Panc1 (cell line): ENCODE measurements around a stretch of chr11.

DNA sequence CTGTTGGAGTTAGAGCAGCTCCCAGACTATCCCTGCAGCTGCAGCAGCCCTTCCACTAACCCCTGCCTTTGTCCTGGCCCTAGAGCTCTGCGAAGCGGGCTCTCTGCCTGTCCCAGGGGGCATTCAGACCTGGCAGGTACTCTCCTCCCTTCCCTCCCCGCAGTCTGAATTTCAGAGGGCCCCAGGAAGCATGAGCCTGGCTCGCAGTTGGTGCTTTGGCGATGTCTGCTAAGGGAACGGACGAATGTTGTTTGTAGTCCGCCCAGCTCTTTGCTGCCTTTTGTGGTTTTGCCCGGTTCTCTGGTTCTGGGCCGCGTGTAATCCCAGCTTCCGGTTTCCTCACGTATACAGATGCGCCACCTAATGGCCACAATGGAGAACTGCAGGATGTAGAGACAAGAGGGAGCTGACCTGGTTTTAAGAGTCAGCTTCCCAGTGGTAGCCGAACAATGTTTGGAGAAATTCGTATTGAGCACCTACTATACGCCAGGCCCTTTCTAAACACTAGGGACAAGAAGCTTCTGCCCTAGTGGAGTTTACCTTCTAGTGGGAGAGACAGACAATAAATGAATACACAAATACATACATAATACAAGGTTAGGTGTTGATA, 125.2 kb downstream of the ST3GAL4 start:
- RRBS, 2 experiments, result 13% methylated on average over 3 of the region's 17 CpGs; no CpG with 5 or more reads in 1 of the 2 experiments

- RRBS, 2 experiments, result no CpG with 5 or more reads among the region's 8 CpGs
Observed at GRCh38 chr11:127628219-127628646, 627.7 kb upstream of the KIRREL3 start.

- RRBS, 2 experiments, result no CpG with 5 or more reads among the region's 5 CpGs
Observed at GRCh38 chr11:128021324-128021852, 566.0 kb downstream of the ETS1 start.

- RRBS, 2 experiments, result no CpG with 5 or more reads among the region's 6 CpGs
Observed at GRCh38 chr11:128291879-128292390, 295.4 kb downstream of the ETS1 start.

DNA sequence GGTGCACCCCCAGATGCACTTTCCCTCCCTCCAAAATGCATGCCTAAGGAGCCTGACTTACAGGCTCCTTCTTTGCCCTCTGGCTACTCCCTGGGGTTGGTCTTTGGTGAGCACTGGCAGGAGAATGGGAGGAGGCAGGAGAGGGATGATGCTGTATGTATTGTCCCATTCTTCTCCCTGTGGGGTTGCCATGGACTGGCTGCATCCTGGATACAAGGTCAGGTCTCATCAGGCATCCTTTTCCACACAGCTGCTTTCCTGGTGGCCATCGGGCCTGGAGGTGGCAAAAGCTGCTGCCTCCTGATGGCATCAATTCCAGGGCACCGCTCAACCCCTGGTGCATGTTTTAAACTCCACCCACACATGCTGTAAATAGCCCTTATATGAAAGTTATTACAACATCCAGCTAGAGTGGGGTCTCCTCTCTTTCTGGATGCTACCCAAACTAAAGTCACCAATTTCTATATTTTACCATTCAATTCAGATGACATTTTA, 257.1 kb downstream of the ETS1 start:
- RRBS, 2 experiments, result no CpG with 5 or more reads among the region's 2 CpGs

GRCh38 chr11:128341094-128341774, 246.1 kb downstream of the ETS1 start:
- RRBS, 2 experiments, result no CpG with 5 or more reads among the region's 12 CpGs

DNA sequence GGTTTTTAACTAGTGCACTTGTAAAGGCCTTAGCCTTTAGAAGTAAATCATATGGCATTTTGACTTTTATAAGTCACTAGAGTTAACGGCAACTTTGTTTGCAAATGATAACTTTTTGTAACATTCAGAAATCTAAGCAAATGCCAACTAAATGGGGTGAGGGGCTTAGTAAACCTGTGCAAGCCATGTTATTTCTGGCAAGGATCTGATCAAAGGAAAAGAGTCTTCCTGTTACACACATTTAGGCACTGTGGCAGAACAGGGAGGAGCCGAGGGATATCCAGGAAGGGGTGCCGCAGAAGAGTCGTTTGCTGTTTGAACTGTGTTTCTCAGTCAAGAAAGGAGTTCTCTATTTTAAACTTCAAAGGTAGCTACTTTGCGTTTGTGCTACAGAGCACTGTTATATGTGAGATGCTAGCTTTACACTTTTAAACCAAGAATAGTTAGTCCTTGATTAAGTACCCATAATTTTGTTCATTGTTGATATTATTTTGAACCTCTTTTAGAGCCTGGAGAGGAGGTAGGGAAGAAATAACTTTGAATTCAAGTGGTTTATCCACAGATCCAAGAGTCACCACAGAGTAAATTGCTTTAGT, 175.5 kb downstream of the ETS1 start:
- RRBS, 2 experiments, result no CpG with 5 or more reads among the region's 5 CpGs

DNA sequence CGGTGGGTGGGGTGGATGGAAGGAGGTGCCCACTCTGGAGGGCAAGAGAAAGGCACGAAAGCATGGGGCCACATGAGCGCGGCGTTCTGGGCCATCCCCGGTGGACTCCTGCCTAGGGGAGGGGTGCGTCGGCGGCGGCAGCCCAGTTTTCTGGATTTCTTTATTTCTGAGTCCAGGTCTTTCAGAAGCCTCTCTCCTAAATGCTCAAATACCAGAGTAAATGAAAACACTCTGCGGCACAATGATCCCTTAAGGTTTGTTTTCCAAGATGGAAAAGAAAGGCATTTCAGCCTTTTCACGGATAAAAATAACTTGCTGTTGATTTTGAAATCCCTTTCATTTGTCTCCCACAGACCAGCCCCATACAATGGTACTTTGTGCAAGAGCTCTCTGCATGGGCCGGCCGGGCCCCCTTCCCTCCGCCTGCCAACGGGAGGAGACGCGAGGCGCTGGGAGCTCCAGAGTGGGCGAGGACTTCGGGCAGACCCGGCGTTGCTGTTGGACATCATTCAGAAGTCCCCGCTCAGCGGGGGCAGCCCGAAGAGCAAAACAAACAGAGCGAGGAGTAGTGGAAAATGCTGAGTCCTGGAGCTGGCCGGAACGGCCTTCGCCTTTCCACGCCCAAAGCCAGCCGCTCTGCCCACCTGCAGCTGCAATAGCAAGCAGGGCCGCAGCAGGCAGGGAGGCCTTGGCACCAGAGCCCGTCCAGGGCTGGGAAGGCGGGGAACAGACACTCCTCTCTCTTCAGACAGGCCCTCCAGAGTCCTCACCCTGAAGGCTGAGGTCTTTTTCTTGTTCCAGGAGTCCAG, 135.8 kb downstream of the ETS1 start:
- RRBS, 2 experiments, result 50 to 63% methylated on average over 11 to 14 of the region's 35 CpGs

GRCh38 chr11:128550813-128551388, 36.5 kb downstream of the ETS1 start:
- RRBS, 2 experiments, result no CpG with 5 or more reads among the region's 5 CpGs

- RRBS, 2 experiments, result no CpG with 5 or more reads among the region's 29 CpGs
Observed at GRCh38 chr11:128687208-128687881, 6.5 kb upstream of the FLI1 start.

- RRBS, 2 experiments, result no CpG with 5 or more reads among the region's 12 CpGs
Observed at GRCh38 chr11:128716596-128717357, 22.9 kb downstream of the FLI1 start.

GRCh38 chr11:128730706-128731473, 37.0 kb downstream of the FLI1 start:
- RRBS, 2 experiments, result no CpG with 5 or more reads among the region's 10 CpGs

DNA sequence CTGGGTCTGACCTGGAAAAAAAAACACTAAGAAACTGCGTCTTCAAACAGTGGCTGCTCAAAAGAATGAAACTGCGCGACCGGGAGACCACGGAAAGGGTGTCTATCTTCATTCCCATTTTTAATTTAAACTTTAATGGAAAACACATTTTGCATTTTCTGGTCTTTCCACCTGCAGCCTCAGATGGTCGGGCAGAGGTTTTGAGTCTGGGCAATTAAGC, 83.4 kb downstream of the FLI1 start:
- RRBS, 2 experiments, result no CpG with 5 or more reads among the region's 6 CpGs

DNA sequence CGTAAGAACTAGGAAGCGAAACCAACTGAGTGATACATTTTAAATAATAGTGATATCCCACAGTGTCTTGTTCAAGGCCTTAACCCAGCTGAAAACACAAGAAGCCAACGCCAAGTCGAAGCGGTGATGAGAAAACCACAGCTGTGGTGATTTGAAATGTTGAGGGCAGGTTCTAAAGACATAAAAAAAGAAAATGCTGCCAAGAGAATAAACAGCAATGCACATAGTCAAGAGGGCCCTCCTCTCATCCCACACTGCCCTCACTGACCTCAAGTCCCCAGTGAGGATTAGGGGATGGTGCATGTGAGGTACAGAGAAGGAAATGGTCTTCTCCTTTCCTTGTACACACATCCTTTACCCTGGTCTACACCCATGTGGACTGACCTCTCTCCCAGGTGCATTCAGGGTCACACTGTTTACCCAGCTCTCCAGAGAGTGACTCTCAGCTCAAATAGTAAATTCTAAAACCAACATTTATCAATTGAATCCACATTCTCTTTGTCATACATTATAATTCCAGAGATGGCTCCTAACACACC, 25.4 kb downstream of the KCNJ1 start:
- RRBS, 2 experiments, result no CpG with 5 or more reads among the region's 5 CpGs

DNA sequence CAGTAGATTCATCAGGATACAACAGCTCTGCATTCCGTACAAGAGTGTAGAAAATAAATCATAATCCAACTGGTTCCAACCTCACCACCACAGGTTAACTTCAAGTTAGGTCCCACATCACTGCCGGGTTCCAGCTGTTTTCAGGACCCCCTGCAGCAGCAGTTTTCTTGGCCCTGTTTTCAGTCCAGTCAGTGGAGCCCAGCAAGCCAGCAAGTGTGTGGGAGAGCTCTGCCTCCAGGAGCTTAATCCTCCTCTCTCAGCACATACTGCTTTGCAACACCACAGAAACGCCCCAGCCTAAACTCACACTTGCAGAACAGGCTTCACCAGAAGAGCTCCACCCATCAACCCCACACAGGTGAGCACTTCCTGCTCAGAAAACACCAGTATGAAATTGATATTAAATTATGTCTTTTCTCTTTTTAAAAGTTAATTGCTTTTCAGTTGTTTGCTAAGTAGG, 81.3 kb upstream of the TP53AIP1 start:
- RRBS, 2 experiments, result no CpG with 5 or more reads among the region's 3 CpGs

DNA sequence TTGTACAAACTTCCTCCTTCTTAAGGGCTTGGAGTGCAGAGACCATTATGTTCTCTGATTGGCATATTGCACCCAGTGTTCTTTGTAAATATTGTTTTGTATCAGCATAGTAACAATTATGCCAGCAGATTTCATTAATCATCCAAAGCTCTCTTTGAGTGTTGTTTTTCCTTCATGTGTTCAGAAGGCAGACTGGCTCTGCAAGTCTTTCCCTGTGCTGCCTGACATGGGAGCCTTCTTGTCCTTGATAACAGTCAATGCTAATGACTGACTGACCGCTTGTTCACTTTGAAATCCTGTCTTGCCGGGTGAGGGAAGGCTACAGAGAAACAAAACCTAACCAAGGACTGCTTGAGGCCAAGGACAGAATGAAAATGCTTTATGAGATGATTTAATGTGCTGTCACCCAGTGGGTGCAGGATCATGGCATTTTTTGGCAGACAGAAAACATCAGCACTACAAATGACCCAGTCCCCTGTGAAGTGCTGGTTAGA, 6.6 kb upstream of the BARX2 start:
- RRBS, 2 experiments, result no CpG with 5 or more reads among the region's 2 CpGs

- RRBS, 2 experiments, result no CpG with 5 or more reads among the region's 23 CpGs
Observed at GRCh38 chr11:129376311-129376843, 729 bp downstream of the BARX2 start.

DNA sequence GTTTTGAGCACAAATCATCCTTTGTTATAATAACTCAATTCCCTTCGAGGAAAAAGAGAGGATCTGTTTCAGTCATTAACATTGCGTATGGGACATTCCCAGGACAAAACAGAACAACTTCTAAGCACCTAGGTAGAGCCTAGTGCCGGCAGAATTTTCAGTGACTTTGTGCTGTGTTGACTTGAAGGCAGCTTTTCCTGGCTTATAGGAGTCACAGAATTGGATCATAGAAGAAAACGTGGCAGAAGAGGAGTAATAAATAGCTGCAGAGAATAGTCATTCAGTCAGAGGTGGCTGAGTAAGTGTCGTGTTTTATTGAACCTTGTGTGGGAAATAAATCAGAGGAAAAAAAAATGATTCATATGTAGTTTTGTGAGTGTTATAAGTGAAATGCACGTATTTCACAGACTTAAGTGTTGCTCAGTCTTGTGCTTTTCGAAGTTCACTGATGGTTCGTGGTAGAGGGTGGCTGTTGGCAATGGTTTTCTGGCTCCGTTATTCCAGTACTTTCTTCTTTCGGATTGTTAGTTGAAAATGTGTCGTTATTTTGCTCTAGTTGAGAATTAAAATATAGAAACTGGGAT, 2.1 kb downstream of the BARX2 start:
- RRBS, 2 experiments, result no CpG with 5 or more reads among the region's 11 CpGs

GRCh38 chr11:129543140-129543602, 167.5 kb downstream of the BARX2 start:
- RRBS, 2 experiments, result no CpG with 5 or more reads among the region's 5 CpGs

DNA sequence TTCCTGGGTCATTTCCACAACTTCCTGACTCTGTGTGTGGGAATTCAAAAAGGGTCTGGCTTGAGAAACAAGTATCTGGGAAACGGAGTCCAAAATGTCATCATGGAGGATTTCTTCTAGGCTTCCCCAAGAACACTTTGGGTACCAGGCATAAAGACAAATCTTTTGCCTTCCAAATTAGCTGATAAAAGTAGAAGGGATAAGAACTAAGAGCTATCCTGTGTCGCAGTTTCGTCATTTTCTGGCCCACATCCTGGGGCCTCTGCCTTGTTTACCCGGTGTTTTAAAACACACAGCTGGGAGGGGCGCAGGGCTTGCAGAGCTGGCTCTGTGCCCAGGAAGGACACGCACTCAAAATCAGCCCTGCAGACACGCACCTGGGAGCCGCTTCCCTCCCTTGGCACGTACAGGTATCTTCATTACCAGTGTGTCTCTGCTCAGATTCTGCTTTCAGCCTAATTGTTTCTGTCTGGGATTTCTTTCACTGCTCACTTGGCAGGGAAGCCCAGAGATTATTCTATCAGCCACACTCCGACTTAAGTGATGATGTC, 38.2 kb downstream of the TMEM45B start:
- RRBS, 2 experiments, result no CpG with 5 or more reads among the region's 10 CpGs